ENCODE measurements around a stretch of chr10.

DNA sequence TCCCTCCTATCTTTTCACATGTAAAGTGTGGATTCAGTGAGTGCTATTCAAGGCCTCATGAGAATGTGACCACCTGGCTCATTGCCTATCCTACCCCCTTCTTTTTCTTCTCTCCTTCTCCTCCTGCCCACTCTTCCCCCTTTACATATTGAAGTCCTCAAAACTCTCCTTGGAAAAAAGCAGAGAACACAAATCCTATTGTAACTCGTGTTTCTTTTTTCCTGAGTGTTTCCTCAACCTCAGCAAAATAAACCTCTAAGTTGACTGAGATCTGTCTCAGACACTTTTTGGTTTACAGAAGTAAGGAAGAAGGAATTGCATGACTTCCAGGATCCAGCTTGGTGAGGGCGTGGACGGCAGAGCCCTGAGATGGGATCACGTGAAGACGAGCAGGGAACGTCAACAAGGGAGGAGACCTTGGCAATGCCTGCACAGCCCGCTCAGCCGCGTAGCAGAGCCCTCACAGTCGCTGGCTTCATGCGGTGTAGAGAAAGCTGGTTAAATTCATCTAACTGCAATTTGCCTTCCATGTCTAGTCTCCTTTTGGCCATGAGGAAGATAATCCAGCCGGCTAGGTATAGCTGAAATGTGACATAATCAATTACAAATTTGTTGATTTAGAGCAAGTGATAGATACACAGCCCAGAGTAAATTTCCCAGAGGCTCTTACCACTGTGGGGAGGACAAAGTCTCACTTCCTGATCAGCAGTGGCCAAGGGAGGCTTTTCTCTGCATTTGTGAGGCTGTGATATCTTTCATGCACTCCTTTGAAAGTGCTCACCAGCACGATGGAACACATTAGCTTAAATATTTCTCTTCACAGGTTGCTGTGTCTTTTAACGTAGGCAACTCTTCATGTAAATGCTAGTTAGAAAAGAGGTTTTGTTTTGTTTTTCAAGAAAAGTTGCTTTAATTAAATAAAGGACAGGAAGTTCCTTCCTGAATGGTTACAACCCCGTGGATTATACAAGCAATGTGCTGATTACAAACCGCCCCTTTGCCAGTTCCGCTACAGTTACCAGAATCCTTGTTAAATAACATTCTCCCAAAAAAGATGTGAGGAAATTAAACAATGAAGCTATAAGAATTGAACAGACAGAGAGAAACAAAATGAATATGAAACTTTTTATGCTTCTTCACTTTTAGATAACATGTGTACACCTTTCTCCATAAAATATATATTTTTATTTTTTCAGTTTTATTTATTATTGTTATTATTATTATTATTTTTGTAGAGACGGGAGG, 75.5 kb downstream of the LYZL2 start:
- RRBS: no CpG with 5 or more reads among the region's 18 CpGs

GRCh38 chr10:30901862-30902578, 129.6 kb downstream of the ZNF438 start:
- RRBS: no CpG with 5 or more reads among the region's 9 CpGs

DNA sequence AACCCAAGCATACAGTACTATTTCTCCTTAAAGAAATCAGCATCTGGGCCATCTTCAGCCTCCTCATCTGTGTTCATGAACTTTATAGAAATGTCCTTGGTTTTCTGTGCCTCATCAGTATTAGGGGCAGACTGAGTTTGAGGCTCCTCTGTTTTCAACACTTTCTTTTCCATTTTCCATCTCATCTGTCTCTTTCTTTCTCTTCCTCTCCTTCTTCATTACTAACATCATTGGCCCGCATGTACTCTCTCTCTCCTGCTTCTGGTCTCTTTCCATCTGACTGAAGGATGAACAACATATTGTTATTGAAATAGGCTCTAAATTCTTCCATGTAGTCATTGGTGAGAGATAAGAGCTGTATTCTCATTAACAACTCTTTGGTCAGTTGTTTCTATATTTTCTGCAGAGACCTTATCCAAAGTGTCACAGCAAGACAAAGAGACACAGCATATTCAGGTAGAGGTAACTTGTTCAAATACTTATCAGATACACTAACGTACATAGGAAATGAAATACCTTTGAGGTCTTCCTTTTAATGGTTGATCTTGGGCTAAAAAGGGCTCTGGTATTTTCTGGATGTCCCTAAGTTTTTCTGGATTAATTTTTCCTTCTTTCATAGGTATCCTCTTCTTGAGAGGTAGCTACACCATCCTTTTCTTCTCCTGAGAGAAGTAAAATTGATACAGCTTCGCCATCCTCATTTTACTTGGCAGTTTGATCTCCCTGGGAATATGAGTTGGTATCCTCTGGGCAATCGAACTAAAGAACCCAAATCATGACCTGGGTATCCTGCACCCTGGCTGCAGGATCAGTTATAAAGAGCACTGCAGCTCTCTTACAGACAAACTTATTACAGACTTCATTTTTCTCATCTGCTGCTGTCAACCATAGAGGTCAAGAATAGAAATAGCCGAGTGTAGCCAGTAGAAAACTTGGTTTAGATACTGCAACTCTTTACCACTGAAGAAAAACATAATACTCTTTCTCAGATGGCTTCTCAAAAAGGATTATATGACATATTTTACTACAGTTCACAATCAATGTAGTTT, 111.5 kb downstream of the ZNF438 start:
- RRBS: no CpG with 5 or more reads among the region's 5 CpGs

- RRBS: no CpG with 5 or more reads among the region's 1 CpG
Measured at GRCh38 chr10:30974733-30975378, 56.8 kb downstream of the ZNF438 start.

GRCh38 chr10:30985524-30985895, 46.2 kb downstream of the ZNF438 start:
- RRBS: no CpG with 5 or more reads among the region's 1 CpG

DNA sequence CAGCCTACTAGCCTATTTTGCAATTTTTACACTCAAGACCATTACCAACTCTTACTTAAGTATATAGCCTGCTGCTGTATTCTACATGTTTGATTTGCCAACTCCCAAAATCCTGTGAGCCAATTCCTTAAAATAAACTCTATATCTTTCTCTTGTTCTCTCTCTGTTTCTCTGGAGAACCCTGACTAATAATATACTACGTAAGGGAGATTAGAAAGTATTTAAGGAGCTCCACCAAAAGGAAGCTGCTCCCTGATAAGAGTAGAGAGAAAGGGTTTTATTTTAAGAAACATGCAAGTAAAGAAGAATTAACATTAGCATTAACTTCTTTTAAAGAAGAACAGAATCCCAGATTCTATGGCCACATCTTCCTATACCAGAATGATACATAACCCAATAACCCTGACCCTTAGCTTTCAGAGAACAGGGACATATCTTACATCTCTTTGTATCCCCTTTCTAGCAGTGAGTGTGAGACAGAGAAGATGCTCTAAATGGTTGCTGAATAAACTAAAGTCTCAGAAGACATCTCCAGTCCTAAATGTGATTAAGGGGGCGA, 42.5 kb downstream of the ZNF438 start:
- RRBS: no CpG with 5 or more reads among the region's 2 CpGs

GRCh38 chr10:31134022-31134896, 102.6 kb upstream of the ZNF438 start:
- RRBS: 46% methylated on average over 18 of the region's 40 CpGs

DNA sequence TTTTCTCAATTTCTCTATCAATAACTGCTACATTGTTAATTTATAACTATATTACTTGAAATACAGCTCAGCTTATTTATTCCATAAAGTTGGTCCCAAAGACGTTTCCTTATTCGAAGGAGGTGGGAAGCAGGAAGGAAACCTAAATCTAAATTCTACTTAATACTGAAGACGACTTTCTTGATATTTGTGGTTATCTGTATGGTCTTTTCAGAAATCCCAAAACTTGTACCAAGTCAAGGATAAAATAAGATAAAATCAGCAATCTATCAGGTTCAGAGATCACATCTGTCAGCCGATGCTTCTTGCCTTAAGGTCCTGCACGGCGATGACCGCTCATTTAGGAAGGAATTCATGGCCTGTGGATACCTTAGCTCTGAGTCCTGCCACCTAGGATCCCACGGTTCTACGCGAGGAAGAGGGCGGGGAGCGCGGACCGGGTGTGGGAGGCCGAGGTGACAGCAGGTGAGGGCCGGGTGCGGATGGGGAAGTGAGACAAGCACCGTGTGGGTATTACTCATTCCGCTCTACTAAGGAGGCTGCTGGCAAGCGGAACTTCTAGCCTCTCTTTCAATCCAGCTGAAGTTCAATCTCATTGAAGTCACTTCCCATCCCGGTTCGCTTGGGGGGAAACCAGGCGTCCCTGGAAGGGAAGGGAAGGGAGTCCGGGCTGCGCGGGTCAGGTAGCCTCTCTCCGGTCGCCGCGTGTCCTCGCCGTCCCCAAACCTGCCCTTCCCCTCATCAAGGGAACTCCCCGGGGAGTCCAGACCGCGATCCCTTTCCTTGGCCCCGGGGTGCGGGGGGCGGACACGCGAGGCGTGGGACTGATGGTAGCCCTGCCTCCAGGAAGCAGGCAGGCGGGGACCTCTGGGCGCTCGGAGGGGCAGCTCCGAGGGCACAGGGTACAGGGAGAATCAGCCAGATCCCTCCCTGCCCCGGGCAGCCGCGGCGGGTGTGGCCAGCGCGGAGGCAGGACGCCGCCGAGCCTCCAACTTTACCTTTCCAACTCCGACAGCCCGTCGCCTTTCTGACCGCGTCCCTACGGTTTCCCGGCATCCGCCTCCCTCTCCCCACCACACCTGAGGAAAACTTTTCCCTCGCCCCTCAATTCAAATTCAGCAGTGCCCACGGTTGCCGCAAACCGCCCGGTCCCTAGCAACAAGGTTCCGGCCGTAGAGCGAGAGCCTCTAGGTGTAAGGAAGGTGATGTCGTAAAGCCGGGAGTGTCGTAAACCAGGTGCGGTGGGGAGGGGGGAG, 690 bp upstream of the ZEB1 start:
- RRBS: 5% methylated on average over 30 of the region's 74 CpGs

DNA sequence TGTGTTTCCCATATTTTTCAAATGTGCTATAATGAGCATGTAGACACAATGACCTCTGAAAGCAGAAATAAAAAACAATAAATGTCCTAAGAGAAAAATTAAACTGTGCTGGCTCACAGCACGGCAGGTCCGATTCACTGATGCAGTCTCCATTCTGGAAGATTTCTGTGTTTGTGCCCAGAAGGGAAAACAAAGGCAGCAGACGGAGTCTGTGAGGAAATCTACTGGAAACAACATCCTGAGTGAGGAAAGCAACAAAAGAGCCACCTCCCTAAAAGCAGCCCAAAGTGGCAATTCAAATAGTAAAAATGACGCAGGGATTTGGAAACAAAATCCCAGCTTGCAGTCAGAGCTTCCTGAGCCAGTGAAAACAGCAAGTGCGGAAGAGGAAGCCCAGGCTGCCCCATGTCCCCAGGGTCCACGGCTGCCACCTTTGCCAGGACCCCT, 231.5 kb downstream of the ARHGAP12 start:
- RRBS: no CpG with 5 or more reads among the region's 6 CpGs

GRCh38 chr10:31930157-31930820, 1.7 kb upstream of the ARHGAP12 start:
- RRBS: no CpG with 5 or more reads among the region's 9 CpGs

DNA sequence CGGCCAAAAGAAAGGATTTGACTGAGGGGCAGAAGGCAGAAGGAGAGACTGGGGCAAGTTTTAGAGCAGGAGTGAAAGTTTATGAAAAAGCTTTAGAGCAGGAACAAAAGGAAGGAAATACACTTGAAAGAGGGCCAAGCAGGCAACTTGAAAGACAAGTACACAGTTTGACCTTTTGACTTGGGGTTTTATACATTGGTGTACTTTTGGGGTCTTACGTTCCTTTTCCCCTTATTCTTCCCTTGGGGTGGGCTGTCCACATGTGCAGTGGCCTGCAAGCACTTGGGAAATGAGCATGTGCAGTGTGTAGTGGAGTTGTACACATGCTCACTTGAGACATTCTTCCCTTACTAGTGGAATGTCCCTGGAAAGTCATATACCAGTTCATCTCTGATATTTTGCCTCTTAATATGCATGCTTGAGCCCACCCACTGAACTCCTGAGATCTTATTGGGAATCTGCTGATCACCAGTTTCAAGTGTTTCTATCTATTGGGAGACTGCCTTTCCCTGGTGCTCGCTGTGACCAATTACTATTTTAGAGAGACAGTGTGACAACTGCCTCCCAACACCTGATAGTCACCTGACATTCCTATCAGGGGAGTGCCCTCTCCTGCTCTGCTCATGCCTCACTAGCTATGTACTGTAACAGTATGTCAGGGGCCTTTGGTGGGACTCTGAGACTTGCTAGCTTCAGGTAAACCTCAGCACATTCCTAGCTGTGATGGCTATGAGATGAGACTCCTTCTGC, 34.0 kb upstream of the ARHGAP12 start:
- RRBS: no CpG with 5 or more reads among the region's 3 CpGs

GRCh38 chr10:32005295-32005699, 50.9 kb downstream of the KIF5B start:
- RRBS: no CpG with 5 or more reads among the region's 8 CpGs

GRCh38 chr10:32022658-32023226, 33.5 kb downstream of the KIF5B start:
- RRBS: no CpG with 5 or more reads among the region's 3 CpGs

DNA sequence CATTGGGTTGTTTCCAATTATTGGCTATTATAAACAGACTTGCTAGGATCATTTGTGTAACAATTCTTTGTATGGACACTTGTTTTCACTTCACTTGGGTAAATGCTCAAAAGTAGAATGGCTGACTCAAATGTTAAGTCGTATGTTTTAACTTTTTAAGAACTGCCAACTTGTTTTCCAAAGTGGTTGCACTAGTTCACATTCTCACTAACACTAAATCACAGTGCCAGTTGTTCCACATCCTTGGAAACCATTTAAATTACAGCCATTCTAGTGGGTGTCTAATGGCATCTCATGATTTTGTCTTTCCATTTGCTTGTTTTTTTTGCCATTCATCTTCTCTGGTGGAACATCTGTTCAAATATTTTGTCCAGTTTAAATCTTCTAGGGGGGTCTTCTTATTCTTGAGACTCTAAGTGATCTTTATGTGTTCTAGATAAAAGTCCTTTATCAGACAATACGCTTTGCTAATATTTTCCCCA, 64.1 kb downstream of the ITGB1 start:
- RRBS: no CpG with 5 or more reads among the region's 2 CpGs

DNA sequence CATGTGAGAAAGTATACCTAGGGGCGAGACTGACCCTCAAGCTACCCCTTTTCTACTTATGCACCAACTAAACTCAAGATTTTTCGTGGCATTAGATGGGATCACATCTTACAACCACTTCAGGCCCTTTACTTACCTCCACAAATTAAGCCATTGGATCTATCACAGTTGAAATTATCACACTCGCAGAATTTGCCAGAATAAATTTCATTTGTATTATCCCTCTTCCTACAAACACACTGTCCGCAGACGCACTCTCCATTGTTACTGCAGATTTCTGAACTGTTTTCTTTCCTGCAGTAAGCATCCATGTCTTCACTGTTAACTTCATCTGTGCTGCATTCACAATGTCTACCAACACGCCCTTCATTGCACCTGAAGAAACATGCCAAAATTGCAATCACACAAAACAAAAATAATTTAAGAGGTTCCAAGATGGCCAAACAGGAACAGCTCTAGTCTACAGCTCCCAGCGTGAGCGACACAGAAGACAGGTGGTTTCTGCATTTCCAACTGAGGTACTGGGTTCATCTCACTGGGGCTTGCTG, 46.2 kb downstream of the ITGB1 start:
- RRBS: no CpG with 5 or more reads among the region's 8 CpGs

DNA sequence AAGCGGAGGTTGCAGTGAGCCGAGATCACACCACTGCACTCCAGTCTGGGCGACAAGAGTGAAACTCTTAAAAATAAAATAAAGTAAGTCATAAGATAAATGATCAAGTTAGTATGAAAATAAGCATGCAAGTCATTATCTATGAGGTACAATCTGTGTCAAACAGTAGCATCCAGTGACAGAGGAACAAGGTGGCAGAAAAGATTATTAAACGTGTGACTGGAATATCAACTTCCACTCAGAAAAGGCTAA, 30.4 kb downstream of the ITGB1 start:
- RRBS: no CpG with 5 or more reads among the region's 4 CpGs

- RRBS: no CpG with 5 or more reads among the region's 4 CpGs
Measured at GRCh38 chr10:32972350-32972867, 14.4 kb upstream of the ITGB1 start.

GRCh38 chr10:32981761-32982303, 23.8 kb upstream of the ITGB1 start:
- RRBS: no CpG with 5 or more reads among the region's 4 CpGs

DNA sequence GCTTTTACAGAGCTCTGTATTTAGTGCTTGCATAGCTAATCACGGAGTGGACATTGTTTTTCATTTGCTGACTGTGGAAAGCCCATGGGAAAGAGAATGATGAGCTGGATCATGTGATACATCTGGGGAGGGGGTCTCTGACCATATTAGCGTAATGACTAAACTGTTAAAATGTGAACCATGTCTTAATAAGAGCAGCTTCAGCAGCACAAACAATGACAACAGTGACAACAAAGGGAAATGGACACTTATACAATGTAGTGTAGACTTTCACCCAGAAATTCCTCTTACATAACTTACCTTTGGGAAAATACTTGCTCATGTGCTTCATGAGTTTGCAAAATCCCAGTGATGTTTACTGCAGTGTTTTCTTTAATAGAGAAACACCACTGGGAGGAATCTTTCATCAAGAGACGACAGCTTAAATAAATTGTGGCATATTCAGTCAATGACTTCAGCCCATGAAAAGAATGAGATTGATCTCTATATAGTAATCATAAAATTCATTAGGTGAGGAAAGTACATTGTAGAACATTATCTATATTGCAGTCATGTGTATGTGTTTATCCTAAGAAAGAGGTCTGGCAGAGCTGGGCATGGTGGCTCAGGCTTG, 44.1 kb upstream of the ITGB1 start:
- RRBS: no CpG with 5 or more reads among the region's 3 CpGs

- RRBS: no CpG with 5 or more reads among the region's 8 CpGs
Measured at GRCh38 chr10:33179992-33180420, 154.5 kb downstream of the NRP1 start.

All from OVCAR3 (cell line).